ENCODE measurements around the gene SCOC.

GRCh38 chr4:139035372-139036340, 20.1 kb downstream of the NOCT start:
- PRO-cap: no peak

GRCh38 chr4:139137594-139137974, 39.4 kb downstream of the ELF2 start:
- PRO-cap: no peak

- PRO-cap: no peak
These were observed 36.0 kb downstream of the ELF2 start for GRCh38 chr4:139140767-139141614.

DNA sequence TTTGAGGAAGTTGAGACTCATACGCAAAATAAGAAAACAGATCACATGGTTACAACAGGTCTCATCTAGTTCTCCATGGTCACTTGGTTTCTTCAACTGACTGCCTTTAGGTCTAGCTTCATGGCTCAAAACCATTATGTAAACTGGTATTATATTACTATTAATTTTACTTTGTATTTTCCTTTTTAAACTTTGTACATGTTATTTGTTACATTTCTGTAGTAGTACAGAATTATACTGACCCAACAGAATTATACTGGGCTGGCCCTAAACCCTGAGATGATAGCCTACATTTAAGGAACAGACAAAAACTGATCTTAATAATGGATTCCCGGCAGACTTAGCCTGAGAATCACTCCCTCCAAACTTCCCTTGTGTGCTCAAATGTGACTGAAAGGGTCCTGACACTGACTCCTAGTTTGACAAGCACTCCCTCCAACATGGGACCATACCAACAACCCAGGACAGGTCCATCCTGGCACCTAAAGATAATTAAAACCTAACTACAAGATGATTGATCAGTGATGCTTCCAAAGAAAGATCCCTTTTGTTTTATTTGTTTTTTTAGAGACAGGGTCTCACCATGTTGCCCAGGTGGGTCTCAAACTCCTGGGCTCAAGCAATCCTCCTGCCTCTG, 8.7 kb downstream of the ELF2 start:
- PRO-cap: no peak

DNA sequence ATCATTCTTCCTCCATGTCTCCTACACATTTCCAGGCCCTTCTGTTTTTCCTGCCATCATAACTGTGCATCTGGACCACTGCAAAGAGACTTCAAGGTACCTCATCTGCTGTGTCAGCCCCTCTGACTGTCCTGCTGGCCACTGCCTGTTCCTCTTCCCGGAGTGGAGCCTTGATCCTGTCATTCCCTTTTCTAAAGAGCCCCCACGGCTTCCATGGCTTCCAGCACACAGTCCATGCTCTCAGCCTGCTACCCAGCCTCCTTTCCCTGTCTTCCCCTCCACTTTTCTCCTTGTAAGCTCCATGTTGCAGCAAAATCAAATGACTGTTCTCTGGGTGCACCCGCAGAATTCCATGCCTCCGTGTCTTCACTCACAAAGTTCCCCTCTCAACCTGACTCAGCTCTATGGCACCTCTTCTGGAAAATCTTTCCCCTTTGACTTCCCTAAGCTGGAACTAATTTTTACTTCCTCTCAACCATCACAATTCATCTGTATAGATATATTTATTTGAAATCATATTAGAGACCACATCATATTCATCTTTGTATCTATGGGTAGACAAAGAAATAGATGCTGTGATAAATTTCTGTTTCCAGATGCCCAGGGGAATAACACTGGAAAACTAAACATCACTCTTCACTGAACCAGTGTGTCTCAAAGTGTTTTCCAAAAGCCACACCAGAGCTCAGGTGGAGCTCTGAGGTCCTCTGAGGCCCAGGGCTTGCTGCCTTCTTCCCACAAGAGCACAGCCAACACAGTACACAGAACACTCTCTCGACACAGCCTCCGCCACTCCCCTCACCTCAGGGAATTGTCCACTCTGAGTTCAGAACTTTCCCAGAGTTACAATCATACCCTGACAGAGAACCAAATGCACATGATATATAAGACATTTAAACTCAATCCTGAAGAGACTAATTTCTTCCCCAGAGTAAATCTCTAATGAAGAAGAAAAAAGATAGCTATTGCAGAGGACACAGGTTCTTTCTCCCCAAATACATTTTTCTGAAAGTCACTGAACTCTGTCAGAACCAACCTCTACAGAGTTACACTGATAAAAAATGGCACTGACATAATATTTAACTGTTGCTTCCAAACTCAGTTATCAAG, 3.3 kb downstream of the SETD7 start:
- PRO-cap: no peak

- PRO-cap: no peak
These were observed 1.3 kb downstream of the MGST2 start for GRCh38 chr4:139666660-139667637.

DNA sequence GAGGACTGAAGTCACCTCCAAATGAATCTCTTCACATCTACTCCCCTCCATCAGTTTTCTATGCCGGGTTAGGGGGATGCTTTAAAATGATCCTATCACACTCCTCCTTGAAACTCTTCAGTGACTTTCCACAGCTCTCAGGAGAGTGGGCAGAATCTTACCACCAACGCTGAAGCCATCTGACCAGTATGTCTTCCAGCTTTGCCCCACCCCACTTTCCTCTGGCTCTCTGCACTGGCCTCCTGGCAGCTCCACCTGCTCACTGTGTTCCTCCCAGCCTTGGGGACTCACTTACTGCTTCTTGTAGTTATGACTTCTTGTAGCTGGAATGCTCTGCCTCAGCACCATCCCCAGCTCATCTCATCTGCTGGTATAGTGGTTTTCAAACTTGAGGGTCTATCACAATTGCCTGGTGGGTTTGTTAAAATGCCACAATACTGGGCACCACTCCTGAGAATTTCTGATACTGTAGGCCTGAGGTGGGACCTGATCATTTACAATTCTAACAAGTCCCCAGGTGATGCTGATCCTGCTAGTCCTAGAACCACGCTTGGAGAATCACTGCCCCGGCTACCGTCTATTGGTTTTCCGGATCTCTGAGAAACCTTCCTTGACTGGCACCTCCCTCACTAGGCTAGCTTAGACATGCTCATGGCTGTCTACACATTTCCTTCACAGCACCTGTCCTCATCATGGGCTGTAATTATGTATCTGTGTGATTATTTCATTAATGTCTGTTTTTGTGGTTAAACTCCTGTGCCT, 152.2 kb downstream of the MGST2 start:
- PRO-cap: no peak

DNA sequence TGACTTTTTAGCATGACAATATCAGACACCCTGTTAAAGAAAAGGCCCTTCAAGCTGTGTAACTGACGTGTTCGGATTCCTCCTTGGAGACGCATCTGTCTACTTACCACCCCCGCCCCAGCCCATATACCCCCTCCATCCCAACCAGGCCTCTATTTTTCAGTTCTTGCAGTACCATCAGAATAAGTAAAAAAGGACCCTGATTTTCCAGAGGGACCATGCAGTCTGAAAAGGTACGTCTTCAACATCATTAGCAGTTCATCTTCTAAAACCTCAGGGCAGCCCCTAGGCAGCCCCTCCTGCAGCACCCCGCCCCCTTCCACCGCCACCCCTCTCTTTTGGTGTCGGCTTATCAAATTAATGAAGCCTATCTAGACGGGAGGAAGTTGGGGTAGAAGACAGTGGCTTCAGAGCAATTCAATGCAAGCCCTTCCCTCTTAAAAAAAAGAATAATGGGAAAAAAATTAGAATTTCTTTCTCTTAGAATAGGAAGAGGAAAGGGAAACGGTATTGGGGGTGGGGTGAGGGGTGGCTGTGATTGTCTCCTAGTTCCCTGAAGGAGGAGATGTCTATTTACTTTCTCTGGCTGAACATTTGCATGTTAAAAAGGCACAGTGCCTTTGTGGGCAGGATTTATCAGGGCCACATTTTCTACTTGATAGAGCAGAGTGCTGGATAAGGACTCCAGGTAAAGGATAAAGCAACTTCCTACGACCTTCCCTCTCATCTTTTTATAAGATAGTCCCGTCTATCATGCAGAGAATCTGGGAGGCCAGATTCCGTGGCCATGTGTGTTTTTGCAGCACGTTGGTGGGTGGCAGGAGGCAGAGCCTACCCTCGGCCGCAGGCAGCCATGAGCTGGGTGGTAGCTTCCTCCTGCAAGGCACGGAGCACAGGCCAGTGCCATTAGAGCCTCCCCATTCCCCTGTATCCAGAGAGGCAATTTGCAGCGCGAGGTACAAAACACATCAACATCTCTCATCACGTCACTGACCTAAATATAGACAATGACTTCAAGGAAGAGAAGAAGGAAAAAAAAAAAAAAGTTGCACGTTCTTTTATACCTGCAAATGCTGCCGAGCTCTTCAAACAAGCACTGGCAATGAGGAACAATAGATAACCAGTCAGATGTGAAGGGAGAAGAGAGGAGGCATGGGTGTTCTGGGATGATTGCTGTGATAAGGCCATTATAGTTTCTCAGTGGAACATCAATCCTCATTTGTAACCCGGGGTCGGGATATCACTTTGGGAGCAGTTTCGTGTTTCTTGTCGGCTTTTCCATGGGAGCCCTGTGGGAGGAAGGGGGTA, 159.6 kb downstream of the MGST2 start:
- PRO-cap: no peak

DNA sequence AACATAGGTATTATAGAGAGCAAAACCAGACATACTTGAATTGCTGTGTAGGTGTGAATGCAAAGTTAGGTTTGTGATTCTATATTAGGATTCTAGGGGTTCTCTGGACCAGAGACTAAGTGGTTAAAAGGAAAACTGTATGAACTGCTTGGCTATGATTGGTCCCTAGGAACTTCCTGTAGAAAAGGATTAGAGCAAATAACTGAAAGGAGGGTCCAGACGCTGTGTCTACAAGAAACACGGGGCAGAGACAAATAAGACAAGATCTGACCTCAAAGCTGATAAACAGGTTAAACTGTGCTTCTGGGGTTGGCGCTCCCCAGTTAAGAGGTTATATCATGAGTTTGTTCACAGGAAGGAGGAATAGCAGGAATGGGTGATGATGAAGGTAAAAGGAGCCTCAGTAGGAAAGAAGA, 183.6 kb downstream of the MGST2 start:
- PRO-cap: no peak

DNA sequence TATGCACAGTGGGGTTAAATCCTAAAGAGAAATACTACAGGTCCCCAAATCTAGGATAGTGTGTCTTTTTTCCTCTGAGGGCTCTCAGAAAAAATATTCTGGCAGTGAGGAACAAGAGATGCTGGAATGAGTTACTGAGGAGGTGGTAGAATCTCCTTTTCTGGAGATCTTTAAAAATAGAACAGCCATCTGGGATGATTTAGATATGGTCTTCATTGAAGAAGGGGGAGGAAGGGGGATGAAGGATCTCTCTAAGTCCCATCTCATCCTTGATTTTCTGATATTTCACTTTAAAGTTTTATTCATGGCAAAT, 235.0 kb downstream of the MAML3 start:
- PRO-cap: no peak

DNA sequence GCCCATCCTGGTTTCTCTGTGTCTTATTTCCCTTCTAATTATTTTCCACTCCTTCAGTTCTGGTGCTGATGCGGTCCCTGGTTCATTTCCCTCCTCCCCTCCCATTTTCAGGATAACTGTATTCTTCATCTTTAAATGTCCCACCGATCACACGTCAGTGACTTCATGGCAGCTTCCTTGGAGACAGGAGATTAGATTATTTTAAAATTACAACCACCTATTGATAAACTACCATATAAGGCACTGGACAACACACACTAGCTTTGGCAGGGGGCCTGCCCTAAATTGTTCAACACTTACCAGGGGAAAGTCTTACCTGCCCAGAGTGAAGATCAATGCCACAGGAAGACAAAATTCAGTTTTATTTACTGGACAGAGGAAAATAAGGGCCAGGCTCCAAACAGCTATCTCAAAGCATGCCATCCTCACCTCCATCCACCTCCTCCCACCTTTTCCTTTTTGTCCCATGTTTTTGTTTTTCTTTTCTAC, 123.9 kb downstream of the MAML3 start:
- PRO-cap: no peak

GRCh38 chr4:140057791-140058267, 96.2 kb downstream of the MAML3 start:
- PRO-cap: no peak

GRCh38 chr4:140151723-140152724, 2.0 kb downstream of the MAML3 start:
- PRO-cap: bidirectional peak, plus-strand start at chr4:140151914, minus-strand start at chr4:140151660; bidirectional peak, plus-strand start at chr4:140152468, minus-strand start at chr4:140152350

DNA sequence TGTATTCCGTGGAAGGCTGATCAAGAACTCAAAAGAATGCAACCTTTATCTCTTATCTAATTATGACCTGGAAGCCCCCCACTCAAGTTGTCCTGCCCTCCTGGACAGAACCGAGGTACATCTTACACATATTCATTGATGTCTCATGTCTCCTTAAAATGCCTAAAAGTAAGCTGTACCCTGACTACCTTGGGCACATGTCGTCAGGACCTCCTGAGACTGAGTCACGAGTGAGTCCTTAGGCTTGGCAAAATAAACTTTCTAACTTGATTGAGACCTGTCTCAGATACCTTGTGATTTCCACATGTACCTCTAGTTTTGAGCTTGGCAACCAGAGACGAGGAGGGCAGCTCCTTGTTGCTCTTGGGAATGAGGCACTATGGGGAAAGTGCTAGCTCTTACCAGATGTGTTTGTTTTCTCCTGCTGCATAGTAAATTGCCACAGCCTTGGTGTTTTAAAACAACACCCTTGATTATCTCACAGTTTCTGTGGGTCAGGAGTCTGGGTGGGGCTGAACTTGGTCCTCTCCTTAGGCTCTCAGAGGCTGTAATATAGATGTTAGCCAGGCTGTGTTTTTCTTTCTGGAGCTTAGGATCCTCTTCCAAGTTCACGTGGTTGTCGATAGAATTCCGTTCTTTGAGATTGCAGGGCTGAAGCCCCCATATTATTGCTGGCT, 59.1 kb upstream of the MAML3 start:
- PRO-cap: no peak

DNA sequence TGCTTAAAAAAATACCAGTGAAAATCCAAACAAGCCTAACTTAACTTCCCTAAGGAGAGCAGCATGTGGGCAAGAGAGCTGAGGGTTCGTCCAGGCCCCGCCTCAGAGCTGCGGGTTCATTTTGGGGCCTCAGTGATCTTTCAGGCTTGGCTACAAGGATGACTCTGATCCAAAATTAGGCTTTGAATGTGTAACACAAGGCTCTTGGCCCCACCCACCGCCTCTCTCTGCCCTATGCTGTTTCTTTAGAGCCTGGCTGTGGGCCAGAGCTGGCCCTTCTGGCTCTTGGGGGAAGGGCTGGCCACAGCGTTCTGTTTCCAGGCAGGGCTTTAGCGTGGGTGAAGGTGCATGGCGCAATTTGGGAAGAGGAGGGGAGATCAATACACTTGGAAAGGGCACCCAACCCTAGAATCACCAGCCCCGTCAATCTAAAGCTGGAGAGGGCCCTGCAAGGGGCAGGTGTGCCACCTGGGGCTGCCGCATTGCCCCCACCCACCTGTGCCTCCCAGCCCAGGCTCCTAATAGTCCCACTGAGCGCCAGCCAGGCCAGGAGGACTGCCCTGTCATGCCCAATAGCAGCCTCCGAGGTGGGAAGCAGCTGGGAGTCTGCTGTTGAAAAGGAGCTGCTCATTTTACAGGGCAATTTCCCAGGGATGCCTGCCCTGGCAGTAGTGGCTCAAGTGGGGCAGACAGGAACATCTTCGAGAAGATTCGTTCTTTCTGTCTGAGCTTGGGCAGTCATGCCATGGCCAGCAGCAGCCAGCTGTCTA, 84.5 kb upstream of the MAML3 start:
- PRO-cap: no peak

DNA sequence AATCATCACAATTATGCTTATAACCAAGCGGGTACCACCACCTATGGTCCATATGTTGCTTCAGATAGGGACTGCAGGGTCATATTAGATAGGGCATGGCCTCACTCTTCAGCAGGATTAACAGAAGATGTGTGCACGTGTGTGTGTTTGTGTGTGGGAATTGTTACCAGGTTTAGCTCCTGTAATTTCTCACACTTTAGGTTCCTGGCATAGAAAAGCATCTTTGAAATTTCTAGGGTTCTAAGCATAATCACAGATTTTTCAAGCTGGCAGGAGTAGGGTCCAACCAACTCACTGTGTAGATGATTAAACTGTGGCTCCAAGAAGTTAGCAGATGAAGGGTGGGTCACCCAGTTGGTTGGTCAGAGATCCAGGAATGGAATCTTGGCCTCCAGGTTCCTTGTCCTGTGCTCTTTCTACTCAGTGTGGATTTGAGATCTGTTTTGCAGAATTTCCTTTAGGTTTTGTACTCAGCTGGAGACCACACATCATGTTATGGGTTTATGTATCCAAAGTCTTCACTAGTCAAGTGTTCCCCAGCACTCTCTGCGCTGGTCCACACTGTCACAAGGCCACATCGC, 90.3 kb upstream of the MAML3 start:
- PRO-cap: no peak

GRCh38 chr4:140251043-140251385, 97.0 kb upstream of the MAML3 start:
- PRO-cap: no peak

DNA sequence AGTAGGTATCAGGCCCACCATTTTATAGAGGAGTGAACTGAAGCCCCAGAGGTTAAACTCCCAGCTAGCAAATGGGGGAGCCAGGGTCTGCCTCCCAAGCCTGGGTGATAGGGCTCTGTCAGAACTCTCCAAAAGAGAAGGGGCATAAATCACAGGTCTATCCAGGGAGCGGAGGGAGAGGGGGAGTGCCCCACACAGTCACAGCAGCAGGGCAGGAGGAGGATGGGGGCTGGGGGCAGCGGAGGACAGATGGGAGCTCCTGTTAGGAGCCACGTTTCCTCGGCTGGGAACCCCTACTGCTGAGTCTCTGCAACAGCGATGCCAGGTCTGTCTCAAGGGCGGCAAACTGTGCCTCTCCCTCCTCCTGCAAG, 98.0 kb upstream of the MAML3 start:
- PRO-cap: no peak

DNA sequence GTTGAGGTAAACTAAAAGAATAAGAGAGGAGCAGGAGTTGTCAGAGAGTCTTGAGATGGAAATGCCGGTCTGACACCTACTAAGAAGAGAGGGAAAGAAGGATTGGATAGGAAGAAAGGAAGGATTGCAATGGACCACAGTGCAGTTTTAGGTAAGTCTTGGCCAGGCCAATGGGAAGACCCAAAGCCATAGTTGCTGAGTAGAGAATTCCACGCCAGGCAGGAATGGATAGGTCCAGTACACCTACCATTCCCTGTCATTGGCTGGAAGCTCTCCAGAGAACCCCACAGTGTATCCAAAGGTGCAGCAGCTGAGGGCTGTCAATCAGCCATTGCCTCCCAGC, 80.1 kb upstream of the SCOC start:
- PRO-cap: no peak

DNA sequence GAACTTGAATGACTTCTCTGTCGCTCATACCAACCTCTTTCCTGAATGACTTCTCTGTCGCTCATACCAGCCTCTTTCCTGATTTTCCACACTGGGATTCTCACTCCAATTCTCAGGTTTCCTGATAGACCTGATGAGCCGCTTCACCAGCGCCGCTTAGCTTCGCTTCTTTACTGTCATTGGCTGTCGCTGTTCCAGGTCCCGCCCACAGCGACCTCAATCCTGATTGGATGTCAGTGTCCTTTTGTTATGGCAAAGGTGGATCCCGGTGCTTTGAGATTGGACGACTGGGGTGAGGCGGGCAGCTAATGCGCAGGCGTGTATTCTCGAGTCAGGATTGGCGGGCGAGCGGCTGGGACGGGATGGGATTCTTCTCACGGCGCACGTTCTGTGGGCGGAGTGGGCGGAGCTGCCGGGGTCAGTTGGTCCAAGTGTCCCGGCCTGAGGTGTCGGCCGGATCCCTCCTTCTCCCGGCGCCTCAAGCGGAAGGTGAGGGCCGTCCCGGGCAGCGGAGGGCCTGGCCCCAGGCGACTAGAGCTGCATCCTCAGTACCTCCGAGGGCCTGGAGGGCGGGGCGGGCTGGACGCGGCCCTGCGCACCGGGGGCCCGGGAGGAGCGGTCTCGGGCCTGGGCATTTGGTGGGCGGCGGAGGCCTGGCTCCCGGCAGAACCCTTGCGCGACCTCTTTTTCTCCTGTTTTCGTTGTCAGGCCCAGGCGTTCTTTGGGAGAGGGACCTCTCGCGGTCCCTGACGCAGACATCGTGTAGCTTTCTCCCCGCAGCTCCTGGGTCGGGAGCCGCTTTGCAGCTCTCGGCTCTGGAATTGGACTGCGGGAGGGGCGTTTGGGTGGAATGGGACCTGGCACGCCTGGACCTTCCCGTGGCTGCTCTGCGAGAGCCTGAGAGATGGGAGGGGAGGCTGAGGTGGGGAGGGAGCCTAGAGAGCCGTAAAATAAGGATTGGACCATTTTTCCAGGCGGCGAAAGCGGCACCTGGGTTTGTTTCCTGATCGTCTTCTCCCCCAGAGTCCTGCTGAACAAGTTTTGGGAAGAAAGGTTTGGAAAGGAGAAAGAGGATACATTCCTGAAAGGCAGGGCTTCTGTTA, at the start of gene SCOC:
TSS of gene SCOC (plus strand) at position 418 of the 1,103 bp plus-strand sequence.
- PRO-cap: bidirectional peak, plus-strand start at position 421 of the sequence, minus-strand start at position 80 of the sequence; unidirectional peak, plus-strand start at position 551 of the sequence; unidirectional peak, minus-strand start at position 802 of the sequence

All from penis (tissue), 1 donor.